Diencephalon (tissue), 2 donors: ENCODE measurements around the genes TMBIM6 and SLC11A2.

DNA sequence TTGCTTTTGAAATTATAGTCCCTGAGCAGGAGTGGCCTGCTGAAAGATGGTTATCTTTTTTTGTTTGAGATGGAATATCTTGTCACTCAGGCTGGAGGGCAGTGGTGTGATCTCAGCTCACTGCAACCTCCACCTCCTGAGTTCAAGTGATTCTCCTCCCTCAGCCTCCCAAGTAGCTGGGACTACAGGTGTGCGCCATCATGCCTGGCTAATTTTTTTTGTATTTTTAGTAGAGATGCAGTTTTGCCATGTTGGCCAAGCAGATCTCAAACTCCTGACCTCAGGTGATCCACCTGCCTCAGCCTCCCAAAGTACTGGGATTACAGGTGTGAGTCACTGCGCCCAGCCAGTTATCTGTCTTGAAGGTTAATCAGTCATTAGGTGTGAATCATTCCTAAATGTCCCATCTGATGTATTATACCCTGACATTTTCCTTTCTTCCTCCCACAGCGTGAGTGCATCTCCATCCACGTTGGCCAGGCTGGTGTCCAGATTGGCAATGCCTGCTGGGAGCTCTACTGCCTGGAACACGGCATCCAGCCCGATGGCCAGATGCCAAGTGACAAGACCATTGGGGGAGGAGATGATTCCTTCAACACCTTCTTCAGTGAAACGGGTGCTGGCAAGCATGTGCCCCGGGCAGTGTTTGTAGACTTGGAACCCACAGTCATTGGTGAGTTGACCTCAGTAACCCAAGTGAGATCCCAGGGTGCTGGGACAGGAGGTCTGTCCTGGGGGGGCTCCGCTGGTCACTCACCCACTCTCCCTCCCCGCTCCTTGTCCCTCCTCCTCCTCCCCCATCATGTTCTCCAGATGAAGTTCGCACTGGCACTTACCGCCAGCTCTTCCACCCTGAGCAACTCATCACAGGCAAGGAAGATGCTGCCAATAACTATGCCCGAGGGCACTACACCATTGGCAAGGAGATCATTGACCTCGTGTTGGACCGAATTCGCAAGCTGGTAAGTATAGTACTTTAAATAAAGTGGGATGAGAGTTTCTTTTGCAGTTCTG is 4.4 kb downstream of the TUBA1C start:
- RAMPAGE, long total RNA, result no peak

- RAMPAGE, long total RNA, result no peak
Observed at GRCh38 chr12:49622344-49623143, 817 bp upstream of the PRPF40B start.

DNA sequence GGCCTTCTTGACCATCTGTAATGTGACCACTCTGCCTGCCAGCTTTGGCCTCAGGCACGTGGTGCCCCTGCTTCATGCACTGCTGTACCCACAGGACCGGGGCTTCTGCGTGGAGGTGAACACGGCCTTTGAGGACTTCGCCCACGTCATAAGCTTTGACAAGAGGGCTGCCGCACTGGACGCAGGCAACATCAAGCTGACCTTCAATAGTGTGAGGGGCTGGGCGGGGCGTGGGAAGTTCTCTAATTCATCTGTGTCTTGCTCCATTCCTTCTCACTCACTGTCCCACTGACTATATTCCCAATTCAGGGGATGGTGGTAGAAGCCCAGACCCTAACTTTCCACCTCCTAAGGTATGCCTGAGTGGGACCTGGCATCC is 18.4 kb downstream of the PRPF40B start:
- RAMPAGE, long total RNA, result no peak

DNA sequence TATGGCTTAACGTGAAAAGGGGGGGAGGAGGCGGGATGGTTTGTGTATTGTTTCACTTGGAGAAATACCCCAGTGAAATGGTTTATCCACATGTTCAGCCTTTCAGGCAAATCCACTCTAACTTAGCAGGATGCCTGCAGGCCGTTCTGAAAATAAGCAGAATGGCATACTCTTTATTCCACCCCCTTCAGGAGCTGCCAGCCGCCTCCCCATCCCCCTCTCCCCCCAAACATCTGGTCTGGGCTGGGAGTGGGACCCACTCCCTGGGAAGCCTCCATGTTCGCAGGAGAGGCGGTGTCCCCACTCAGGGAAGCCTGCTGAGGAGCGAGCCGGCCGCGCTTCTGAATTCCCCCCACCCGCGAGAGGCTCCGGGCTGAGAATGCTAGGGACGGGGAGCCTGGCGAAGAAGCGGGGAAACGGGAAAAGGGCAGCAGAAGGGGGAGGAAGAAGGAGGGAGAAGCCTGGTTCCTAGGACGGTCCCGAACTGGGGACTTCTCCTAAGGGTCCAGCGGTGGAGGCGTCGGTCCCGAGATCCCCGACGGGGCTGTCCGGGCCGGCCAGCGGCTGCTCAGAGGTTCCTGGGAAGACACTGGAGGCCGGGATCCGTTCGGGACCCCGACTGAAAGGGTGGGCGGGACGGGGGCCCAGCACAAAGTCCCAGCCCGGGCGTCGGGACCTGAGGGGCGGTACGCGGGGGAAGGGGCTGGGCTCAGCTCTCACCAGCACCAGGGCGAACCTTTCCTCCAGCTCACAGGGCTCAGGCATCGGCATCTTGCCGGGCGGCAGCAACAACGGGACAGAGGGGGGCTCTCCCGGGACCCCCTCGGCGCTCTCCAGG is 651 bp downstream of the FMNL3 start:
- RAMPAGE, long total RNA, result no peak

DNA sequence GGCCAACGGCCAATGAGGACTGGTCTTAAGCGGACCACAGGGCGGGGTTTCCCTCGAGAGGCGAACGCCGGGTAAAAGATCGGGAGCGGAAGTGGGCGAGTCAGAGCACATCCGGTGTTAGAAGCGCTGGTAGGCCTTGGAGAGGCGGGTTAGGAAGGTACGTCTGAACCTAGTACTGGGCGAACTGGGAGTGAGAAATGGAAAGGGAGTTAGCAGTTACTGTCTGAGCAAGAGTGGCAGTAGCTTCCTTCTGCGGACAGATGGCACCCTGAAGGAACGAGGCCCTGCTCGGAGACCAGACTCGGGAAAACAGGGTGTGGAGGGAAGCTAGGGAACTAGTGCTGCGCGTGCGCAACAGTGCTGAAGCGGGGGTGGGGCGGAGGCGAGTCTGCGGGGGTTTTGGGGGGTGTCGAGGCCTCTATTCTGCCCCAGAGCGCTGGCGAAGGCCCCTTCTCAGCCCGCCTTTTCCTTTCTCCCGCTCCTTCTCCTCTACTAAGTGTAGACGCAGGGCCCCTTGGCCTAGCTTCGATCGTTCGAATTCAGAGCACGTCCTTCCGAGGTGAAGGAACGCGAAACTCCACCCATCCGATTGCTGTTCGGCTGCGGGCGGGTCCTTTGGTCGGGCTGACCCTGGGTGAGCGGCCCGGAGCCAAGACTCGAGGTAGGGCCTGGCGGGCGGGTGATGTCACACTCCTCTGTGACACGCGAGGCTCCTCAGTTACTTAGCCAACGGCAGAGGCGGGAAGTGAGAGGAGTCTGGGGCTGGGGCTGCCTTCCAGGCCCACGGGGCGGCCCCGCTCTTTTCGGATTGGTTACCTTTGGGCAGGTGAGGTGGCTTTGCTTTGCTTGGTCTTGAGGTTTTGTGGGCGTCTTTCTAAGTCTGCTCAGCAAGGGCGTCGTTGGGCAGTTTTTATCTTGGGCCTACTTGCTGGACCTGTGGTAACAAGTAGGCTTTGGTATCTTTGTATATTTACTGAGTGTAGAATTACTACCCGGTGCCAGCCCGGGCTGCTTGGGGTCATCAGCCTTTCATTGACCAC is at the start of gene TMBIM6:
TSS of gene TMBIM6 (plus strand) at position 103 of the 1,040 bp plus-strand sequence.
- RAMPAGE, long total RNA, result start-site peak on the plus strand centred at position 117 of the sequence, 34 bp wide, 1,518 and 1,726 reads in 2 replicates

GRCh38 chr12:49762715-49763186 is 21.4 kb downstream of the TMBIM6 start:
- RAMPAGE, long total RNA, result no peak

GRCh38 chr12:49784125-49784874 is 42.9 kb downstream of the TMBIM6 start:
- RAMPAGE, long total RNA, result no peak

DNA sequence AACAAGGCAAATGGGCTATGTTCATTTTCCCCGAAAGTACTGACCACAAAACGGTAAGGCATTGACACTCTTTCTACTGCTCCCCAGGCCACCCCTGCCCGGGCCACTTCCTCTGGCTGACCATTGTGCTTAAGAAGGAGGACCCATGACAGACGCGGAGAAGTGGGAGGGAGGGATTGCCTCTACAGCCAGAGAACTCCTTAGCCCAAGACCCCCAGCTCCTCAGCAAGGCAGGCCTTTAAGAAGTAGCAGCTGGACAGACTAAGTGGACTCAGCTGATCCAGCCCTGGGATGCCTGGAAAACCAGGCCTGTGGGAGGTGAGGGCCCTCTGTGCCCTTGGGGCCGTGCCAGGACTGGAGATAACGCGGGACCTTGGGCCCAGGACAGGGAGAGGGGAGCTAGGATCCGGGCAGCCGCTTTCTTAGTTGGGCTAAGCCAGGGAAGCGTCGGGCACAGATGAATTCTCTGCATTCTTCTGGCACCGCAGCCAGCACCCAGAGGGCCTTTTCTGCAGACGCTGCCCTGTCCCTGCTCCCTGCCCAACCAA is 1.0 kb downstream of the NCKAP5L start:
- RAMPAGE, long total RNA, result no peak

GRCh38 chr12:50016926-50017504 is 8.3 kb downstream of the RACGAP1 start:
- RAMPAGE, long total RNA, result no peak

DNA sequence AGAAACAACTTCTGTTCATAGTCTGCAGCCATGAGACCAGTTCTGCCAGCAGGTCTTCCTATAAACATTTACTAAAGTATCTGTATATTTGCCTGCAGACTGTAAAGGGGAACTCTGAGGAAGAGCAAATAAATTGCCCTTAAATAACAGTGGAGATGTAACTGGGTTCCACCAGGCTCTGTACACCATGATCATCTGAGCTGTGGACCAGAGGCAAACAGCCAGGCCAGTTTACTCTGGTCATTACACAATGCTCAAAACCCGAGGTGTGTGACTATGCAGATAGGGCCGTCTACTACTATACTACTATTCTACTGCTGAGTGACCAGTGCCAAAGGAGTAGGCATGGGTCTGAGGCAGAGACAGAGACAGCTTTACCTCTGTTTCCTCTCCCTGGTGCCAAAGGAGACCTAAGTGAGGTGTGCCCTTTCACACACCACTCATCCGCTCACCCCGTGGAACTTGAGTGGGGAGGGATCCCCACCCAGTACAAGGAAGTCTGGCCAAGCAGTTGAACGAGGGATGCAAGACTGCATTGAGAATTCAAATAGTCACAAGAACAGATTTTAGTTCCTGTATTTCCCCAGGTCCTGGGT is 21.2 kb upstream of the CERS5 start:
- RAMPAGE, long total RNA, result no peak

- RAMPAGE, long total RNA, result no peak
Observed at GRCh38 chr12:50275124-50275377, 8.3 kb downstream of the LIMA1 start.

DNA sequence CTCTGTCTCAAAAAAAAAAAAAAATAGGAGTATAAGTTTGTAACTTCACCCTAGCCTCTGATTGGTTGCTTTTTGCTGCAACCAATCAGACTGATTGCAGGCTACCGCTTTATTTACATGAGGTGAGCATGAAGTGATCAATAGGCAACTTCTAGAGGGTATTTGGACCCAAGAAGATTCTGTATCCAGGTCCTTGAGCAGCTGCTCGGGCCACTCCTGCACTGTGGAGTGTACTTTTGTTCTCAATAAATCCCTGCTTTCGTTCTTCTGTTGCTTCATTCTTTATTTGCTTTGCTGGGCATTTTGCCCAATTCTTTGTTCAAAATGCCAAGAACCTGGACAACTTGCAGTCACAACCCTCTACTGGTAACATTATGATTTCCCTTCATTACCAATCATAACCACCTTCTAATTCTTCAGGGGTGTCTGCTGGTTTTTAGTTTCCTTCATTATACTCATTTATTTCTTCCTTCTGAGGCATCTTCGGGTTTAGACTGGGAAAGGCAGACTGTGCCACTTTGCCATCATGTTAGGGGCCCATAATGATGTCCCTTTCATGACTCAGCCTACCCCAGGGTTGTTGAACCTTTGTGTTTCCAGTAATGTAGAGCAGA is 43.4 kb upstream of the LIMA1 start:
- RAMPAGE, long total RNA, result no peak

GRCh38 chr12:50548794-50549205 is 44.0 kb downstream of the DIP2B start:
- RAMPAGE, long total RNA, result no peak

- RAMPAGE, long total RNA, result no peak
Observed at GRCh38 chr12:50575390-50575637, 70.5 kb downstream of the DIP2B start.

DNA sequence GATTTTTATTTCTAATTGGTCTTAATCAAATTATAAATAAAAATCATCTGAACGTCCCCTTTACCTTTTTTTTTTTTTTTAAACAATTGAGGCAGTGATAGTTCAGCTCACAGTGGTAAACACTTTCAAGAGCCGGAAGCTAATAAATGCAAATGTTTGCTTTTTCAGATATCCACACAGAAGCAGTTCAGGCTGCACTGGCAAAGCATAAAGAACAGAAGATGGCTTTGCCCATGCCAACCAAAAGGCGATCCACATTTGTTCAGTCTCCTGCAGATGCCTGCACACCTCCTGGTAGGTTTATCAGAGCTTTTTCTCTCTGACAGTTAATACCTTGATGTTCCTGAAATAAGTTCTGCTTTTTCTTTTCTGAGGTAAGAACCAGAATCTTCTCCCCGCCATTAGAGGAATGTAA is 103.9 kb upstream of the ATF1 start:
- RAMPAGE, long total RNA, result no peak

DNA sequence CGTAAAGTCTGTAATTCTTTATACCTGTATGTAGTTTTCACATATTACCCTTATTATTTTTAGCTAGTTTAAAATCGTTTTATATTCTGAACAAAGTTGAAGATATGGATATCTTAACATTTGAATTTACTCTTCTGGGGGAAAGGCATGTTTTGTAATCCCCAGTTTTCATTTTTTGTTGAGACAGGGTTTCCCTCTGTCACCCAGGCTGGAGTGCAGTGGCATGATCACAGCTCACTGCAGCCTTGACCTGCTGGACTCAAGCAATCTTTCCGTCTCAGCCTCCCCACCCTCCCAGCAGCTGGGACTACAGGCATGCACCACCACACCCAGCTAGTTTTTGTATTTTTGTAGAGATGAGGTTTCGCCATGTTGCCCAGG is 2.0 kb downstream of the METTL7A start:
- RAMPAGE, long total RNA, result no peak

DNA sequence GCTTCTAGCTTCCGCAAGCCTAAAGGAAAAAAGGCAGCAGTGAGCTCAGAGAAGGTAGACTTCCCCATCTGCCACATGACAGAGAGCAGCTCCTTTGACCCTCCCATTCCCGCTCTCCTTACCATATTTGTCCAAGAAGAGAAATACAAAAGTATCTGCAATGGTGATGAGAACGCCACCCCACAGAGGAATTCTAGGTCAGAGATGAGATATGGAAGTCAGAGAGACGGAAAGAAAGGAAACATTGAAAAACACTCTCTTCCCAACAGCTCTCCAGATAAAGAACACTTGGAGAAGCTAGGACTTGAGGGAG is 27.0 kb downstream of the SLC11A2 start:
- RAMPAGE, long total RNA, result no peak

- RAMPAGE, long total RNA, result start-site peak on the minus strand at chr12:51026330-51026381, 172 and 115 reads in 2 replicates
Observed at GRCh38 chr12:51026069-51026454, at the start of gene SLC11A2. Gene SLC11A2, minus strand, starts transcription at chr12:51026384.

GRCh38 chr12:51073650-51074169 is 9.7 kb downstream of the CSRNP2 start:
- RAMPAGE, long total RNA, result no peak

DNA sequence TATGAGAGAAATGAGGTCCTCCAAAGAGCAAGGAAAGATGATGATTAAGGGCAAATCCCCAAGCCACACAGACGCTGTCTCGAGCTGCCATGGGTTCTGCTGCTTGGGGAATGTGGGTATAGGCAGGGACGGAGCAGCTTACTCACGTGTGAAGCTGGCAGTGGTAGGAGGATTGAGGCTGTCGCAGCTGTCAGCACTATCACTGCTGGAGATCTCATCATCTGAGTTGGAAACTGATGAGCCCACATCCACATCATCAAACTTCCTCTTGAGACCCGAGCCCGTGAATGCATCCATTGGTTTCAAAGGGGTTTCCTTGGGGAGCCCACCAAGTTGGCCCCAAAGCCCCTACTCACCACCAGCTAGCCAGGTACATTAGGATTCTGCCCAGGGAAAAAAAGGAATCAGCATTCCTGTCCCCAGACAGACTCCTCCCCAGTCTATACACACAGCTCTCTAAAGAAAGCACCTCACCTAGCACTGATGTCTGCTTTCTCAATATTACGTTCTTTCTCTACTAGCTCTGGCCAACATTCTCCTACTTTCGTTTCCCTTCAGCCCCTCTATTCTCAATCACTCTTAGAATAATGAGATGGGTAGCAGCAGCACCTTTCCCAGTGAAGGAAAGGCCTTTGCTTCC is 7.0 kb downstream of the CSRNP2 start:
- RAMPAGE, long total RNA, result no peak